ENCODE measurements around a stretch of chr6.

GRCh38 chr6:13052961-13053819 is 275.1 kb downstream of the TBC1D7 start:
- PRO-cap: no peak

- PRO-cap: no peak
Measured at GRCh38 chr6:13277862-13278514, 50.3 kb downstream of the TBC1D7 start.

- PRO-cap: no peak
Measured at GRCh38 chr6:13303562-13304098, 24.7 kb downstream of the TBC1D7 start.

- PRO-cap: no peak
Measured at GRCh38 chr6:13397218-13397951, 69.0 kb upstream of the TBC1D7 start.

- PRO-cap: no peak
Measured at GRCh38 chr6:13398532-13398908, 70.2 kb upstream of the TBC1D7 start.

GRCh38 chr6:13419299-13420348 is 67.8 kb downstream of the GFOD1 start:
- PRO-cap: no peak

DNA sequence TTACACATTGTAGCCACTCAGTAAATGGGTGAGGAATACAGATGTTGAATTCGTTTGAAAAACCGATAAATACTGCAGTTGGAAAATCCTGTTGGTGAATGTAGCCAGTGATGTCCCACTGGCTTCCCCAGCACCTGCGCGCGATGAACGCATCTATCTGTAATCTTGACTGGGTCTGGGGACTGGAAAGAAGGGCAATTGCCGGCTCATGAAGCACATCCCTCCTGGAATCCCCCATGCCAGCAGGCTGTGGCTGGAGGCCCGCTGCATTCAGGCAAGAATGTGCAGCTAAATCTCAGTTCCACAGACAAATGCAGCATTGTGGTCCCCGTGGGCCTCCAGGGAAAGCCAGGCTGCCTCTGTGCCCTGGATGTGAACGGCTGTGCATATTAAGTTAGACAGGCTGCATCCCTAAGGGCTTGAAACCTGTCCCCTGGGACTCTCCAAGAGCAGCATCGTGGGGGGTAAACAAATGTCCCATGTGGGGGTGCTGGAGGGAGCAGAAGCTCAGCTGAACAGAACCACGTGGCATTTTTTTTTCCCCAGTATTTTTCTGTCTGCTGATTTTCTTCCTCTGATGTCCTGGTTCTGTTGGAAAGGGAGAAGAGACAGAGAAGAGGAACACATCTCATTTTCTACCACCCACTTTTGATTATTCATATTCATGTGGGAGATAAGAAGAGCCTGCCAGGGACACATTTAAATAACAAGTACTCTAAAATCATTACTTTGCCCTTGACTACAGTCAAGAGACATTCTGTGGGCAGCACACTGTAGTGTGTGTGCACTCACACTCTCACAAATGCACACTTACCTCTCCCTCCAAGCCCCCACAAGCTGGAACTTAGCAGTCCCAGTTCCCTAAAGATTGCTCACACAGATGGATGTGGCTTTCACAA is 17.1 kb downstream of the GFOD1 start:
- PRO-cap: no peak

- PRO-cap: no peak
Measured at GRCh38 chr6:13611738-13612419, 3.3 kb upstream of the NOL7 start.

GRCh38 chr6:13687698-13688361 is 23.8 kb downstream of the RANBP9 start:
- PRO-cap: no peak

DNA sequence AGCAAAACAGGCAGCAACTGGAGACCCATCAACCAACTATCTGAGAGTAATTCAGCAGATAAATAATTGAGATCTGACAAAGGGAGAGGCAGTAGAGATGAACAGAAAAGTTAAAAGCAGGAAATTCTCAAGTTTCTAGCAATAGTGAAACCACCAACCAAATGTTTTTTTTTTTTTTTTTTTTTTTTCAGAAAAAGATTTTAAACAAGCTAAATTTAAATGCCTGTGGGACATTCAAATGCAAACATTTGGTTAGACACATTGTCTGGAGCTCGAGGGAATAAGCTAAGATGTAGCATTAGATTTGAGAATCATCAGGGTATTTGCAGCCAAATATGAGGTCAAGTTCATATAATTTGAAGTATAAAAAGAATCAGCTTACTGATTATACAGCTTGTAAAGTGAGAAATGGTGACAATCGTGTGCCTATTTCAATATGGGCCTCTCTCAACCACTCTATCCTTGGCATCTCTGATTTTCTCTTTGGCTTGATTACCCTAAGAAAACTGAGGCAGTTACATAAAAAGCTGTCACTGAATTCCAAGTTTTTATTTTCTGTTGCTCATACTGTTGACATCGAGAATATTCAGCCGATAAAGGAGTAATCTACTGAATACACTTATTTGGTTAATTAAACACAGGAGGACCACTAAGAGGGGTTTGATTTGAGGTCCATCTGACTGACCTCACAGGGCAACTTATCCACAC is 16.2 kb downstream of the RANBP9 start:
- PRO-cap: no peak

GRCh38 chr6:14128885-14129604 is 11.5 kb downstream of the CD83 start:
- PRO-cap: no peak

DNA sequence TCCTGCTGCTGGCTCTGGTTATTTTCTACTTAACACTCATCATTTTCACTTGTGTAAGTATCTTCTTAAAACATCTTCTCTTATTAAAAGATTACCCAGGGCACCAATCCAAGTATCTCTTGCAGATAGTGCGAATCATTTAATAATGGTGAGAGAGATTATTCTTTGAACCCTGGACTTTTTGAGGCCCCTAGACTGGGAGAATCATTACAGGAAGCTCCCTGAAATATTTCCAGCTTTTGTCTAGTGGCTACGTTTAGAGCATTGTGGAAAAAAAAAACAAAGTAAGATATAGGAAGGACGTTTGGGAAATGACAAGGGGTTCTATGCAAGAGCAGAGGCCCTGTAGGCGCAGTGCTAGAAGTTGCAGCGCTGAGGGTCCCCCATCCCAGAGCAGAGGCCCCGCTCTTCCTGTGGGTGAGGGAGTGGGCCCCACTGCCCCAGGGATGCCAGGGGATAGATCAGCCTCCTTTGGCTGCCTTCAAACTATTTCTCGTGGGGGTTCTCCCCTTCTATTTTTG is 16.2 kb downstream of the CD83 start:
- PRO-cap: no peak

- PRO-cap: no peak
Measured at GRCh38 chr6:14712785-14713475, 532.9 kb upstream of the JARID2 start.

DNA sequence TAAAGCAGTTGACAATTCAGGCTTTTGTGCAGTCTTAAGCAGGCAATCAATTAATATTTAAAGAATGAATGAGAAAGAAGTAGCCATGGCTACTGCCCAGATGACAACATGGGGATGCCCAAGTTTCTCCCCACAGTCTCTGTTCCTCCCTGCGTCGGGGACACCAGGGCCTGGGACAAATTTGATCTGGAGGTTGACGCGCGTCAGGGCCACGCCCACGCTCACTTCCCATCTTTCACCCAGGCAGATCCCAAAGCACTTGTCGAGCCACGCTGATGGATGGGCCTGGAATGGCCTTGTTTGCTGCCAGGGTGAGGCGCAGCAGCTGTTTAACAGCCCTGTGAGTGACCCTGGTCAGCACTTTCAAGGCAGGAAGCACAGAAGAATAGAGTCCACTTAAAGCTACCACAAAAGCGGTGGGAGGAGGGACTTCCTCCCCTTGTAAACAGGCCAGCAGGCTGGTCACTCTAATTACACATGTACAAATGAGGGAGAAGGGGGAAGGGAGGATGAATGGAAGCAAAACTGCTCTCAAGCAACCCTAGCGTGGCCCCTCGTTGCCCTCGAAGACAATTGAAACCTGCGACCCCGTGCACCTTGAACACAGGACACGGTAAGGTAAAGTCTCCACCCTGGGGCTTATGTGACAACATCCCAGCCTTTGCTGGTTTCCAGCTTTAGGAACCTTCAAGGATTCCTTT is 324.6 kb upstream of the JARID2 start:
- PRO-cap: no peak

DNA sequence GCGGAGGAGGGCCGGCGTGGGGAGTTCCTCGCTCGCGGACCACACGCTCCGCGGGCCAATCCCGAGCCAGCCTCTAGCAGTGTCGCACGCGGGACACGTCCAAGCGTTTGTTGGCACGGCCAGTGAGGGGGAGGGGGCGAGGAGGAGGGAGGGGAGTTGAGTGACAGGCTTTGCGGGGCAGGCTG is 714 bp upstream of the JARID2 start:
- PRO-cap: no peak

DNA sequence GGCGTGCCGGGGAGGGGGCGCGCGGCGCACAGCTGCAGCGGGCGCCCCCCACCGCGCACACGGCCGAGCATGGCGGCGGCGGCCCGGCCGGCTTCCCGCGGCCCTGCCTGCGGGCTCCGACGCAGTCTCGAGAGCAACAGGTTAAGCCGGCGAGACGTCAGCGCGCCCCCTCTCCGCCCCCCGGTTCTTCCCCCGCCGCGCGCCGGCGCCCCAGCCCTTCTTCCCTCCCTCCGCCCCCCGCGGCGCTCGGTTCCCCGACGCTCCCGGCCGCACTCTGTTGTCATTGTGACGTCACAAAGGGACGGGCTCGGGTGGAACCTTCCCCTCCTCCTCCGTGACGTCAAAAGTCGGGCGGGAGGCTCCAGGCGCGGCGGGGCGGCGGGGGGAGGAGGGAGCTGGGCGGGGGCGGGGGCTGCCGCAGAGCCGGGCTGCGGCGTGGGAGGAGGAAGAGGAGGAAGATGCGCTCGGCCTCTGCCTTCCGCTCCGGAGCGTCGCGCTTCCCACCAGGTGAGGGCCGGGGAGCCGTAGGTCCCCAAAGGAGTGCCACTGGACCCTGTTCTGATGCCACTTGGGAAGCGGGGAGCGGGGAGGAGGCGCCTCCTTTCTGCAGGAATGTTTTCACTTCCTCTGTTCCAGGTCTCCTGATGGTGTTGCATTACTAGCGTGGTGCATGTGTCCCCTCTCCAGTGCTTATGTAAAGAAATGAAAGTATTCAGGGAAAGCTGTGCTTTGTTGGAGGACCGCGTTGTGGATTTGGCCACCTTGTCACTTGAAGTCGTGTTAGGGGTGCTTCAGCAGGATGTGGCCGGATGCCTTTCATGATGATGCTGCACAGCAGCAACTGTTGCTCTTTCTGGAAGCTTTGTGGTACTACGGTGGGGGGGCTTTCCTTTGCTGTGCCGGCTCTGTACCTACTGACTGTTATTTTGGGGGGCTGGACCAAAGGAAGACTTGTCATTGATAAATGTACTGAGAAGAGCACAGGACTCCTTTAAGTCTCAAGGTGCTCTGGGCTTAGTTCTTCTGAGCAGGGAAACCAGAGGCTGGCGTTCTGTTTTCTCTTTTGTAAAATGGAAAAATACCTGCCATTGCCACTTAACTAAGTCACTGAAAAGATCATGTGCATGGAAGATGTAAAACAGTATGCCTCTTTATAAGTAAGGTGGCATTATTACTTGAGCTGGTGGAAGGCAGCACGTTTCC is 3.0 kb downstream of the JARID2 start:
- PRO-cap: bidirectional peak, plus-strand start at position 420 of the sequence, minus-strand start at position 276 of the sequence; bidirectional peak, plus-strand start at position 1,017 of the sequence, minus-strand start at position 755 of the sequence

GRCh38 chr6:15264831-15265517 is 19.1 kb downstream of the JARID2 start:
- PRO-cap: no peak

DNA sequence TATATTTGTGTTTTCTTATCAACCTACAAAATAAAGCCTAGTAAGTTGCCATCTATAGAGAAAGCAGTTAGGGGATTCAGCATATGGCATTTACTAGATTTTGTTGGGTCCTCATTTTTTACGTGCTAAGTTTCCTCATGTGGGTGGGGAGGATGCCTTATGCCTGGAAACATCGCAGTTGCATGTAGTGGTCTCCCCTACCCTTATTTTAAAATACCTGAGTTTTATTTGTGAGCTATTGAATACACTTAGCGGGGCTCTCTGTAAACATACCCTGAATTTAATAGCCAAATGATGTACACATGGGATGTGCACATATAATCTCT is 27.1 kb downstream of the JARID2 start:
- PRO-cap: no peak

DNA sequence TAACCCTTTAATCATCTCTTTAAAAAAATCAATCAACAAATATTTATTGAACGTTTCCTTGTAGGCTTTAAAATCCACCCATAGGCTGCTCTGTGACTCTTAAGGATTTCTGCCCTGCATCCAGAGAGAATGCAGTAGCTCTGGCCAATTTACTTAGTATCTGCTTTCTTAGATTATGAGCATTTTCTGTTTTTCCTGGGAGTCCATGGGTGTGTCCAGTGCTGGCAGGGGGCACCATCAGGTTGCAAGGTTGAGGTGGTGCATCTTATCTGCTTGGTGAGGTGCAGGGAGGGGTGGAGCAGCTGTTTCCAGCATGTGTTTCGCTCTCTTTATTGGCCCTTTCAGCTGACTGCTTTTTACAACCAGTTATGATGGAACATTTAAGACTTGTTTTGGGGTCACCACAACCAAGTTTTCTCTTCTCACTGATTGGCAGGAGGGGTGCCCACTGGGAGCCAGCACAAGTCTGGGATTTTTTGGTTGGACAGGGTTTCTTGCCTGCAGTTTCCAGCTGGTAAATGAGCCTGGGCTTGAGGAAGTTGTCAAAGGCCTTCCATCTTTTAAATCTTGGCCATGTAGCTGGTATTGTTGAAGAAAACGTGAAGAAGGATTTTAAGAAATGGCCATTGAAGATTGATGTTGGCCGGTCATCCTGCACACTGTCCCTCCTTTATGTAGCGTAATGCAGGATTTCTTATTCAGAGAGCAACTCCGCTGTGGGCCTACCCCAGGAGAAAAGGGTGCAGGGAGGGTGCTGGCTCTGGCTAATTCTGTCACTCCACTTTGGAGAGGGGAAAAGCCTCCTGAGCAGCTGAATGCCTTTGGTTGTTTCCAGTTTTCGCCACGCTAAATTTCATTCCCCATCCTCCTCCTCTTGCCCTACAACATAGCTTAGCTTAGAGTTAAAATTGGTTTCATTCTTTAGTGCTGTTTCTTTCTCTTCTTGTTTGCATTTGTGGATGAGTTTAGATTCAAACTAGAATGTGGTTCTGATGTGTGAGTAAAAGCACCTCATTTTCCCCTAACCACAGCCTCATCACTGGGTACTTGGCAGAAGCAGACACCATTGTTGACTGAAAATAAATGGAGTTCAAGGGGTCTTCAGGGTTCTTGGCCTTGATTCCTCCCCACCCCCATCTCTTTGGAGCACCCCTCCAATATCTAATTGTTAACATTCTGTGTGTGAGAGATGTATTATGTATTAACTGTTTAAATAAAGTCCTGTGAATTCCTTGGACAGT is 59.2 kb downstream of the JARID2 start:
- PRO-cap: no peak

GRCh38 chr6:15338515-15339272 is 92.8 kb downstream of the JARID2 start:
- PRO-cap: no peak

All from penis (tissue), 1 donor.